SUDHL5 (cell line): Measurements from ENCODE around the genes SYT2, KDM5B, PPFIA4 and MYBPH.

DNA sequence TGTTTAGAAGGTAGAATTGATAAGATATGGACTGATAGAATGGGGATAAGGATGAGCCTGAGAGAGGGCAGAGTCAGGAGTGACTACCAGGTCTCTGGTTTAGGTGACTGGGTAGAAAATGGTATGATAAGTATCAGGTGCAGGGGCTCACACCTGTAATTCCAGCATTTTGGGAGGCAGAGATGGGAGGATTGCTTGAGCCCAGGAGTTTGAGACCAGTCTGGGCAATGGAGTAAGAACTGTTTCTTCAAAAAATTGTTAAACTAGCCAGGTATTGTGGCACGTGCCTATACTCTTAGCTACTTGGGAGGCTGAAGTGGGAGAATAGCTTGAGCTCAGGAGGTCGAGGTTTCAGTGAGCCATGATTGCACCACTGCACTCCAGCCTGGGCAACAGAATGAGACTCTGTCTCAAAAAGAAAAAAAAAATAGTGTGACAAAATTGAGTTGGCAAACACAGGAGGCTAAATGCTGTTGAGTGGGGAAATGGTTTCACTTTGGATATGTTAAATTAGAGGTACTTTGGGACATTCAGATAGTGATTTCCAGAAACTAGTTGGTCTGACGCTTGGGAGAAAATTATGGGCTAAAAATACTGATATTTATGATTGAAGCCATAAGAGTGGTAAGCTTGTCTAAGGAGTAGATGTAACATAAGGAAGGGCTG lies 163.9 kb downstream of the SYT2 start:
- PRO-cap, result no peak

GRCh38 chr1:202593854-202594210 lies 116.4 kb downstream of the SYT2 start:
- PRO-cap, result no peak

GRCh38 chr1:202623021-202623386 lies 87.2 kb downstream of the SYT2 start:
- PRO-cap, result no peak

- PRO-cap, result no peak
Measured at GRCh38 chr1:202709994-202710761, at the start of gene SYT2. Gene SYT2, minus strand, starts transcription at chr1:202710454.

GRCh38 chr1:202763771-202764321 lies 44.4 kb downstream of the KDM5B start:
- PRO-cap, result no peak

DNA sequence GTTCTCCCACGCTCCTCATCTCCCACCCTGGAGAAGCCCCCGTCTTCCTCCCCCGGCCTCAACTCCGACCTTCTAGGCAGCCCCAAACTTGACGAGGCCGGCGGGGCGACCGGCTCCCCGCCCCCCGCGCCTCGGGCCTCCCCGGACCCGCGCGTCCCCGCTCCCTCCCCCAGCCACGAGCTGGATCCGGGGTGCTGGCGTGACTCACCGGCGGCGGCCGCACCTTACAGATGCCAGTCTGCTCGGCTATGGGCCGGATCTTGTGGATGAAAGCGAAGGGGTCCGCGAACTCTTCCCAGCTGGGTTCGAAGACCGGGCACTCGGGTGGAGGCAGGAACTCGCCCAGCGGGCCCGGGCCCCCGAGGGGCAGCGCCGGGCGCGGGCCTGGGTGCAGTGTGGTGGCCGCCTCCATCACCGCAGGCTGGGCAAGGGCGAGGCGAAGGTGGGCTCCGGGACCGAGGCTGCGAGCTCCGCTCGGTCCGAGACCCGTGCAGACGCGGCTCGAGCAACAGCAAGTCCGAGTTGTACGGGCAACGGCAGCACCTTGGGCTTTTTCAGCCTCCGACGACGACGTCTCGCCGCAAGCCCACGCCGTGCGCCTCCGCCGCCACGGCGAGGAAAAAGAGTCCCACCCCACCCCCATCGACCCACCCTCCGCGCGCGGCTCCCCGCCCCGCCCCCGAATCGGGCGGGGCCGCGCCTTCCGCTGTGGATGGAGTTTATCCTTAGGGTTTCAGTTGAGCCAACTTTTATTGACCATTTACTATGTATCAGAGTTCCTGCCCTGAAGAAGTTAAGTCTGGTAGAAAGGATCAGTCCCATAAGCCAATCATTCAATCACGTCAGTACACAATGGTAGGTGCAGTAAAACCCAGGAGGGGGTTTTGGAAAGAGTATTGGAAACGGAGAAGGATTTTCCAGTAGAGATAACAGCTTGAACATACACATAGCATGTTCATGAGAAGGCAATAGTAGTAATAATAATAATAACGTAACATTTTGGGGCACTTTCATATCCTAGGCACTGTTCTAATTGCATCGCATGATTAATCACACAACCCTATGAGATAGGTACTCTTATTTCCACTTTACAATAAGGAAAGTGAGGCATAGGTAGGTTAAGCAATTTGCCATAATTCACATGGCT lies at the start of gene KDM5B:
Gene KDM5B, minus strand, starts transcription at position 528 of the 1,147 bp plus-strand sequence.
- PRO-cap, result no peak

- PRO-cap, result no peak
Measured at GRCh38 chr1:202890454-202890861, 1.5 kb upstream of the RABIF start.

GRCh38 chr1:202891327-202891808 lies 2.4 kb upstream of the RABIF start:
- PRO-cap, result no peak

- PRO-cap, result no peak
Measured at GRCh38 chr1:202940835-202941881, 14.1 kb upstream of the KLHL12 start.

DNA sequence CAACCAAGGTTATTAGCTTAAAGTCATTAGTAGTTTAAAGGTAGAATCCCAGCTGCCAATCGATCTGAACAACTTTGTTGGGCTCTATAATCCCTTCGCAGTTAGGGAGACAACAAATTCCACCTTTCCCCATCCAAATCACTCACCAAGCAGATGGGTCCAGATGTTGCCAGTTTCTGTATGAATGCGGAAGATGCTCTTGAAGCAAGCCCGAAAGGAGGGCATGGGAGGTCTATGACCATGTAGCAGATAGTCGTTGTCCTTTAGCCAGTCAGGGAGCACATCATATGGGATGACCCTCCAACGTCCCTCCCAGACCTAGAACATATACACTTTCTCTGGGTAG lies 11.8 kb downstream of the ADIPOR1 start:
- PRO-cap, result no peak

- PRO-cap, result bidirectional peak, plus-strand start at chr1:203026547, minus-strand start at chr1:203026342
Measured at GRCh38 chr1:203025718-203026913, at the start of gene PPFIA4. Gene PPFIA4, plus strand, starts transcription at chr1:203026491.

- PRO-cap, result no peak
Measured at GRCh38 chr1:203175638-203175927, at the start of gene MYBPH. Gene MYBPH, minus strand, starts transcription at chr1:203175826.

DNA sequence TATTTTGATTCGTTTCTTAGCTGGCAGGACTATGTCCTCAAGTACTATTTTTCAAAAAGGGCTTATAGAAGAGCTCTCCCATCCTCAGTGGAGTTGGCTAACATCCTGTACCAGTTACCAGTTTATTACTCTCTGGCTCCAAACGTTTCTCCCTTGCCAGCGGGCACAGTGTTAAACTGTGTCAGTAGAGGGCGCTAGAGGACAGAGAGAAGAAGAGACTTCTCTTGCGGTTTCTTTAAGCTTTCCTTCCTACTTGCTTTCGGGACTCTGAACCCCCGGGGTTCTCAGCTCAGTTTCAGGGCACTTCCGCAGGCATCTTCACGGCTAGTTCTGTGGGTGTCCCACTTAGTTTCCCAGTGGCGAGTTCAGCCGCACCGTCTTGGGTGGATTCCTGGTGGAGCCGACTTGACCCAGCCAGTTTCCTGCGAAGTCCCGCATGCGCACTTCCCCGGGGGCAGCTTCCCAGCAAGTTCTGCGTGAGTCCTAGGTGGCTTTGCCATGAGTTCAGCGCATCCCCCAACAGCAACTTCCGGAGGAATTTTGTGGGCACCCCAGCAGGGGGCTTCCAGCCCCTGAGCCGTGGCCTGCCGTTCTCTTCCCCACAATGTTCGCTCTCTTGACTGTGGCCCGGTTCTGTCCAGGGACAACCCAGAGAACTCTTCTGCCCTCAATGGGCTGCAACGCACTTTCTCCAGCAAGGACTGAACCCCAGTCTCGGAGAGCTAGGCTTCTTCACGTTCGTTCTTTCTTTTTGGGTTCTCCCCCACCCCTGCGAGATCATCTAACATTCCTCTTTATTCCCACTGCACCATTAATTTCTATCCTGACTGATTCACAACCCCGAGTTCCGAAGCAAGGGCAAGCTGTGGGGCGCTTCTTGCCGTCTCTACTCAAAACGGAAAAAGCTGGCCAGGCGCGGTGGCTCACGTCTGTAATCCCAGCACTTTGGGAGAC lies 37.8 kb upstream of the BTG2 start:
- PRO-cap, result no peak

- PRO-cap, result bidirectional peak, plus-strand start at chr1:203278354, minus-strand start at chr1:203278145; bidirectional peak, plus-strand start at chr1:203278595, minus-strand start at chr1:203278526; unidirectional peak, minus-strand start at chr1:203278916
Measured at GRCh38 chr1:203277925-203279033, 27.0 kb upstream of the BTG2 start.

DNA sequence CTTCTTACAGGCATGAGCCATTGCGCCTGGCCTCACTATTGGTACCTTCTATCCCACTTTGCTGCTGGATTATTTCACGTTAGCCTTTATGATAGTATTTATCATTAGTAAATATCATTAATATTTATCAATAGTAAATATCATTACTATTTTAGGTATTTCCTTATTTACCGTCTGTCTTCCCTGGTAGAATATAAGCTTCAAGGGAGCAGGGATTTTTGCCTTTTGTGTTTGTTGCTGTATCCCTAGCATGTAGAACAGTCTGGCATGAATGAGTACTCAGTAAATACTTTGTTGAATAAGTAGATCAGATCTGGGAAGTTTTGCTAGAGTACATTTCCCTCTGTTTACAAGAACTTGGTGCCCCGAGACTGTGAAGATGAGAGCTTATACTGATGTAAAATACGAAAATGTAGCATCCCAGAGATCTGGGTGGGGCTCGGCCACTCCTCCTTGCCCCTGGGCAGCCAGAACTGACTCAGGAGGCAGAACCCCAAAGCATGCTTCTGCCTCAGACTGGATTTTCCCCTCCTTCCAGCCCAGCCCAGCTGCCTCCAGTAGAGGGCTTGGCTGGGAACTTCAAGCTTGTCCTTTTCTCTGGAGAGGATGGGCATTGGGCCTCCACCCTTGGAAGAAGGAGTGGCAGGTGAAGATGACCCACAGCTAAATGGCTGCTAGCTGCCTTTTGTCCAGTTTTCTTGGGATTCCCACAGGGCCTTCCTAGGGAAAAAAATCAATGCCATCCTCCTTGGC lies 24.4 kb upstream of the BTG2 start:
- PRO-cap, result no peak

GRCh38 chr1:203464884-203465674 lies 10.5 kb upstream of the PRELP start:
- PRO-cap, result no peak

- PRO-cap, result no peak
Measured at GRCh38 chr1:203476009-203476852, 625 bp downstream of the PRELP start.

DNA sequence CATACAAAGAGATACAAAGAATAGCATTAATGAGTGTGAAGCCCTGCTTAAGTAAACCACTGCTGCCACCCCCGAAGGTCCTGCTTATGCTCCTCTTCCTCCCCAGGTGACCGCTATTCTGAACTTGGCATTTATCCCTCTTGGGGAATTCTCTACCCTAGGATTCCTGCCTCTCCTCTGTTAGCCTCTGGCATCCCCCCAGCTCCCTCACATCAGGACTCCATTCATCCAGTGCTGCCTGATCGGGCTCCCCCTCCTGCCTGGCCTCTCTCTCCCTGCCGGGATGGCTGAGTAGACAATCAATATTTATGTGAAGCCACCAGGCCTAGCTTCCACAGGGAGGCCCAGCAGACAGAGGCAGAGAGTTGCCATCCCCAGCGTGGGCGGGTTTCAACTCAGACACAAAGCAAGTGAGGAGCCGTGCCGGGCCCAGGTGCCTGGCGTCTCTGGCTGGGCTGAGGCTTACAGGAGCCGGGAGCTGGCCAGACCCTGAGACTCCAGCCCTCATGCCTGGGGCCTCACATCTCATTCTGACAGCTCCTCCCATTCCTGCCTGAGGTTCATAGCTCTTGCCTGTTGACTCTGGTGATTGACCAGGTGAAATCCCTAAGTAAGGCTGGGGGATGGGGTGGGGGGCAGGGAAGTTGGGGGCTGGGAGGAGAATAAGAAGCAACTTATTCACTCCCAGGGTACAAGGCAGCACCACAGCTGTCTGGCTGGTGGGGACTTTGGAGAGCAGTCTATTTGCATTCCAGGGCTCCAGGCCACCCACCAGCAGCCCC lies 34.5 kb upstream of the ATP2B4 start:
- PRO-cap, result no peak

GRCh38 chr1:203996573-203997074 lies 76.3 kb upstream of the SOX13 start:
- PRO-cap, result no peak

GRCh38 chr1:204074167-204075157 lies 1.5 kb downstream of the SOX13 start:
- PRO-cap, result no peak